AG04450 (cell line): ENCODE data around the genes MAF, DYNLRB2, C16orf46 and BCO1.

GRCh38 chr16:79307050-79307608 is 293.4 kb downstream of the MAF start:
- CAGE, long polyA plus RNA = no peak
- RRBS = no CpG with 5 or more reads among the region's 13 CpGs

GRCh38 chr16:79600113-79601023 is at the start of gene MAF:
Gene MAF (minus strand): TSS chr16:79600737.
- CAGE, long polyA plus RNA = no peak
- RRBS = 5% methylated on average over 33 of the region's 76 CpGs

DNA sequence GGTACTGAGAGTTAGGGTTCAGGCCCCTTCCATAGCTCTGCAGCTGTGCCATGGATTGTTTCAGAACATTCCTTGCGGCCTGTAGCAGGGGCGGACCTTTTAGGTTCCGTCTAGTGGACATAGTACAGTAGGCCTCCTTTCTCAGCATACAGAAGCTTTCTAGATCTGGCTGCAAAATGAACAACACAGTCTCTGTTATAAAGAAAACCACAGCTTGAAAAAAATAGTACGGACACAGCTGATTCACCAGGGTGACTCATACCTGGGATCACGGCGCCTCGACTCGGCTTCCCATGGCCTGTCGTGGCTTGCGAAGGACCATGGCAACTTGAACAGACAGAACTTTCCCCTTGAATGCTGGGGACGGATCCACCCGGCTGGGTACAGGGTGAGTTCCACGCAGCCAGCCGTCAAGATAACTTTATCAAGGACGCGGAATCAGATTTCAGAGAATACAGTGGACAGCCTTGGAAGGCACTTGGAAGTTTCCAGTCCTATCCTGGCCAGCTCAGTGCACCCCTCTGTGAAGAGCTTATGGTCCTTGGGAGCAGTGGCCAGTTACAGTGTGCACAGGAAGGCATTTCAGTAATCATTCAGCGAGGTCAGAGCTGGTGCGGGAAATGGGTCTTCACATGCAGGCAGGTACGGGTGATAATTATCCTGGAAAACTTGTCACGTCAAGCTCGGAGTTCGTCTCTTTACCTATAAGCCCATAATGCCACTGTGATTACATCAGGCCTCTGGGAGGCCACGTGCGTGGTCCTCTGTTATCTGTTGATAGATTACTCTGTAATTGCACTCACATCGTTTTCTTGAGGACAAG is 57.9 kb upstream of the MAF start:
- CAGE, long polyA plus RNA = no peak
- RRBS = no CpG with 5 or more reads among the region's 25 CpGs

DNA sequence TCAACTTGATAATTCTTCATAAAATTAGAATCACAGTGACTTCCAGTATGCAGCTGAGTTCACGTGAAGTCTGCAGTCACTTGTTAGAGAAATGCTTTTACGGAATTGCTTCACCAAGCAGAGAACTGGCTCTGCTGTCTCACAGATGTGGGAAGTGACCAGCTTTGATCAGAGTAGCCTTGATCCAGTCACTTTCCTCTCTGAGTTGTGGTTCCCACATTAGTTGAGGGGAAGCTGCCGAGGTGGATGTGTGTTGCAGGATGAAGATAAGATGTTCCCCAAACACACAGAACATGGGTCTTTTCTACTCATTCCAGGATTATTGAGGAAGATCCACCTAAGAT is 168.7 kb upstream of the MAF start:
- CAGE, long polyA plus RNA = no peak
- RRBS = no CpG with 5 or more reads among the region's 3 CpGs

GRCh38 chr16:80046392-80046750 is 445.8 kb upstream of the MAF start:
- CAGE, long polyA plus RNA = no peak
- RRBS = no CpG with 5 or more reads among the region's 2 CpGs

DNA sequence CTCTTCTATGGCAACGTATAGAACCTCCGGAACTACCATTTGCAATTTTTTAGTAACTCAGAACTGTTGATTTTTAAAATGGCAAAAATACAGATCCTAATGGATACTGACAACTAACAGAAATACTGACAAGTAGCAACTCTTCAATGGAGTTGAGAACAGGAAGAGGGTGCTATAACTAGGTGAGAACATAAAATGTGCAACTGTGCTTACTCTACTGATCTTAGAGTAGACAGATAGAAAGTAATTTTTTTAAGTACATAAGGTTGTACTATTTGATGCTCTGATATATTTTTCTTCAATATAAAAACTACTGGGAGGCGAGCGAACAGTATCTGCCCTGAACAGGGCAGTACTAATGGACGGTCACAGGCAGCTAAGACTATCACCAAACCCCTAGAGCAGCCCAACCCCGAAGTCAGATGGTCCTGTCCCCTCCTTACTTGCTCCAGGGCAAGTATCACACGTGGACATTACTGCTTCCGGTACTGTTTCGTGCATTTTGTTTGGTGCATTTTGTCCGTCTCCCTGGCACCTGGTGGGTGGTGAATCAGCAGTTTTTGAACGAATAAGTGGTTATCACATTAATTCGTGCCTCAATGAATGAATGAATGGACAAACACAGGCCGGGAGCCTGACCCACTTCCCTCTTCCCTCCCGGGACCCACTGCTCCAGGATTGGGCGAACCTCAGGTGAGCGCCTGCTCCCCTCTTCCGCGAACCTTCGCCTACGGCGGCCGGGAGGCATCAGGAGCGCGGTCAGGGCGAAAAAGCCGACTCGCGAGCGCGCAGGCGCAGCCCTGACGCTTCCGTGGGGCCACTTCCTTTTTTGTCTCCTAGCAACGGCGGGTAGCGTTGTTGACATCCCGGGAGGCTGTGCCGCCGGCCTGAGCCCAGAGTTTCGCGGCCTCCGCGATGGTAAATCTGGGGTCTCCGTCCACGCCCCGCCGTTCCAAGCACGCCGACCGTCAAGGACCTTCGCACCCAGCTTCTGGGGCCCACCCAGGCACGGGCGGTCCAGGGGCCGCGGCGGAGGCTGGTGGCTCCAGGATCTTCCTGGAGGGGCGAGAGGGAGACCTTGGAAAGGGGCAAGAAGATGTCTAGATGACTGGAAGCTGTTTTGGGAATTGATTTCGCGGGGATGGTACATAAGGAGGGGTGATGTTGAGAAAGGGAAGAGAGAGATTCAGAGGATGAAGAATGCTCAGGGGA is at the start of gene DYNLRB2:
Gene DYNLRB2, plus strand, starts transcription at position 832 of the 1,212 bp plus-strand sequence.
- CAGE, long polyA plus RNA = no peak
- RRBS = under 1% methylated on average over 8 of the region's 59 CpGs

DNA sequence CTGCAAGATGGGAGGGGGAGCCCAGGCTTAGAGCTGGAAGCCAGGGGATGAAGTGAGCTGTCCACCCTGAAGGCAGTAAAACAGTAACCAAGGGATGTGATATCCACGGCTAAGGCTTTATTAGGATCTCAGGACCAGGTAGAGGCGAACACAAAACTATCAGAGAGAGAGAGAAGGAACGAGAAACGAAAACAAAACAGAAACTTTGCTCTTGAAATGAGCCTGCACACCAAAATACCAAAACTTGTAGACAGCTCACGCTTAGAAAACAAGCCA is 116.0 kb downstream of the DYNLRB2 start:
- CAGE, long polyA plus RNA = no peak
- RRBS = no CpG with 5 or more reads among the region's 5 CpGs

- CAGE, long polyA plus RNA = no peak
Measured at GRCh38 chr16:80883169-80883374, 78.7 kb upstream of the CDYL2 start.

DNA sequence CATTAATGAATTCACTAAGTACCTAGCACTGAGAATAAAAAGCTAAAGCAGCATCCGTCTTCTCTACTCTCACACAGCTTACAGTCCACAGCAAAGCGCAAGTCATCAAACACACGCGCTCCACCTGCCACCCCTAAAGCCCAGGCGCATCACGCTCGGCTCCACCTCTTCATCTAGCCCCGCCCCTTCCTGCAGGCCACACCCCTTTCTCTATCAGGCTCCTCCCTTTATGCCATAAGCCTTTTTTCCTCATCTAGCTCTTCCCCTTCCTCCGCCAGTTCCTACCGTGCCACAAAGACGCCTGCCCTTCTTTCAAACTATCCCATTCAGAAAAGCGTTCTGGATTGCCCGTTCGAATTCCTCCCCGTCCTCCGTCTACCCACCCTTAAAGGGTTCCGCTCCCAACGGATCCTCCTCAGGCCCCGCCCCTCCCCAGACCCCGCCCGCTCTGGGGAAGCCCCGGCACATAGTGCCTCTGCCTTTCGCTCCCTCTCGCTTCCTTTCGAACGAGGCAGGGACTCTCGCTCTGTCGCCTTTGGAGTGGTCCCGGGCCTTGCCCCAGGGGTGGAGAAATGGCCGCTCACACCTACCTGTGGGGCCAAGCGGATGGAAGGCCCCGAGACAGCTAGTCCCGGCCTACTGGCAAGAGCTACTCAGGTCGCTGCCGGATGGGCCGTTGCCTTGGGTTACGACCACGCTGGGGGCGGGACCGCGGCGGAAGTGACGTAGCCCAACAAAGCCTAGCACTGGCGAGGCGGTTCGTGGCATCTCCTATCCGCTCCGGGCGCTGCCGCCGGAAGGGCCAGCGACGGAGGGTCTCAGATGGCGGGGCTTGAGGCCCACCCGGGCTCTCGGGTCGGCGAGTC is at the start of gene C16orf46:
Gene C16orf46, minus strand, starts transcription at position 693 of the 866 bp plus-strand sequence.
- CAGE, long polyA plus RNA = no peak
- RRBS = 2% methylated on average over 24 of the region's 58 CpGs

DNA sequence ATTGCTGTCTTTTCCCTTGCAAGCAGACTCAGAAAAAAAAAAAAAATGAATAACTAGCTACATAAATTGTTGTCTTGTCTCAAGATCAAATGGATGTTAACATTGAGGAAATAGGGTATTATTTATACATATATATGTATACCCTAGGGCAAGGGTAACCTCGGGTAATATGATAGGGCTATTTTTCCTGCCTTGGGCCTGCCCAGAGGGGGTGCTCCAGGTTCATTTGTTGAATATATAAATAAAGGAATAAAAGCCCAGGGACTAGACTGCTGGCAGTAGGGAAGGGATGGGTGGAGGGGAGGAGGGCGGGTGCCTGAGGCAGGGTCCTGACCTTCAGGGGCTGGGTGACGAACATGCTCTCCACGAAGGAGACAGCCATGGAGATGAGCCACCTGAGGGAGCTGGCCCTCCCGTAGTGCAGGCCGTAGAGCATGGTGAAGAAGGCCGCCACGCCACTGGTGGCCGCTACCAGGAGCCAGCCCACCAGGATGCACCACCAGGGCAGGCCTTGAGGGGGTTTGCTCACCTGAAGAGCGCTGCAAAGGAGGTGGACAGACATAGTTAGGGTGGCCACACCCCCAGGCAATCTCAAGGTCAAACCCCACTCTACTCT is 43.1 kb upstream of the GCSH start:
- CAGE, long polyA plus RNA = no peak
- RRBS = no CpG with 5 or more reads among the region's 10 CpGs

GRCh38 chr16:81237242-81237671 is 1.2 kb upstream of the BCO1 start:
- CAGE, long polyA plus RNA = no peak
- RRBS = no CpG with 5 or more reads among the region's 9 CpGs

DNA sequence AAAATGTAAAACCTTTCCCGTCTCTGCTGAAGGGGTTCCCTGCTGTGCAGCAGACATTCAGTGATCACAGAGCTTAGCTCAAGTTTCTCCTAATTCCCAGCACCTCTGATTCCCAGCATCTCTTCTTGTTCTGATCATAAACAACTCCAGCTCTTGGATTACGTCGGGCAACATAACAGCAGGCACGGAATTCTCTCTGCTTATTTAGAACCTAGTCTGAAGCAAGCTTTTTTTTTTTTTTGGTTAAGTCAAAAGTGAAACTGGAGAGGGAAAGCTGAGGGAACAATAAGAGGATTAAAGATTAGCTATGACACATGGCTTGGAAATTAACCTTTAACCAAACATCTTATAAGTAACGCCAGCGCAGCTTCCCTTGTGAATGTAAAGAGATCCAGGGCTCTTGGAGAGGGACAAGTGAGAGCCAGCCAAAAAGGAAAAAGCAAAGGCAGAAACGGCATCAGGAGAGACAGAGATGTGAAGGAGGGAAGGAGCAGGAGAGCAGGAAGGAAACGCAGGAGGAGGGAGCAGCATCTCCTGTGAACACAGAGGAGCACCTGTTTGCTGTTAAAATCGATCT is at the start of gene BCO1:
Gene BCO1, plus strand, starts transcription at position 376 of the 577 bp plus-strand sequence.
- CAGE, long polyA plus RNA = no peak
- RRBS = no CpG with 5 or more reads among the region's 9 CpGs

- CAGE, long polyA plus RNA = no peak
- RRBS = no CpG with 5 or more reads among the region's 16 CpGs
Measured at GRCh38 chr16:81313590-81314506, 914 bp upstream of the GAN start.

DNA sequence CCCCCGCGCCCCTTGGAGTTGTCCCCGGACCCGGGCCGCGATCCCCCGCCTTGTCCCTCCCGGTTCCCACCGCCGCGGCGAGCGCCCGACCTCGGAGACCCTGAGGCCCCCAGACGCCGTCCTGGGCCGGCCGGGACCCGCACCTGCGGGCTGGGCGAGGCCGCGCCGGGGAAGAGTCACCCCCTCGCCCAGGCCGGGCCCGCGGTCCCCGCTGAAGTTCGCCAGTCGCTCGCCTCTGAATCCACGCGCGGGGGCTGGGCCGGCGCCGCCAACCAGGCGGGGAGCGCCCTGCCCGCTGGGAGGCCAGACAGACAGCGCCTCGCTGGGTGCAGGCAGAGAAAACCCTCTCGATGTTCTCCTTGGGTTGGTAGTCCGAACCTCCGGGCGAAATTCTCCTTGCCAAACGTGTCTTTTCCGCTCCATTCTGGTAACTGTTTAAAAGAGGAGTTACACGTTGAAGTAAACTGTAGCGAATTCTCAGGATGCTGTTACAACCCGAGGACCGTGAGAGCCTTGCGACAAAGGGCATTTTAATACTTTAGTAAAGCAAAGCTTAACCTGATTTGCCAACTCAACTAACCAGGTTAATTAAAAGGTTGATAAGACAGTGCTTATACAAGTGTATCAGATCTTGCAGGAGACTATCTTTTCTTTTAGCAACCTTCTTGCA is 878 bp downstream of the GAN start:
- CAGE, long polyA plus RNA = no peak
- RRBS = 2% methylated on average over 29 of the region's 55 CpGs

- CAGE, long polyA plus RNA = no peak
- RRBS = no CpG with 5 or more reads among the region's 3 CpGs
Measured at GRCh38 chr16:81460507-81460795, 15.8 kb downstream of the CMIP start.

DNA sequence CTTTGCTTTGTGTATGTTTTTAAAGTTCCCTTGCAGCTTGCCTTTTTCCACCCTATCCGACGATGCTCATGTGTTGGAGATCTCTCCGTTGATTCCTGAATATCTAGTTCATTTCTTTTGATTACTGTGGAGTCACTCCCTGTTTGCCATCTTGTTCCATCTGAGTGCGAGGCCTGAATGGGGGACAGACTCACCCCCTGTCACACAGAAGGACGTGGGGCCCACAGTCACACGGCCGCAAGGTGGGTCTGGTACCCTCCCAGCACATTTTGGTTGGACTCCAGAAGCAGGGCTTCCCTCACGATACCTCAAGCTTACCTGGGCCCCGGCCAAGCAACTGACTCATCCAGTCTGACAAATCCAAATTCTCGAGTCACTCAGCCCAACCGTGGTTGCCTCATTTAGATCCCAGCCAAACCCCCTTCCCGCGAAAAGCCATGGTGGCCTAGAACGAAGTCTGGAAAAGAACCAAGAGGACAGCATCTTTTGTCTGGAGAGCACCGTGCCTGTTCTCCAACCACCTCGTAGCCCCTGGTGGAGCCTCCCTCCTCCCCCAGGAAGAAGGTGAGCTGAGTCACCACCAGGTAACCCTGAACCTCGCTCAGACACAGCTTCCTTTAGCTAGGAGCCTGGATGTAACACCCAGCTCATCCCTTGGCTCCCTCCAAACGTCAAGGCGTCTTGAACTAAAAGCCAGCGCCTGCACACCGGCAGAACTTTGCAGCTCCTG is 78.8 kb downstream of the CMIP start:
- CAGE, long polyA plus RNA = no peak
- RRBS = no CpG with 5 or more reads among the region's 21 CpGs

- CAGE, long polyA plus RNA = no peak
- RRBS = no CpG with 5 or more reads among the region's 13 CpGs
Measured at GRCh38 chr16:81625613-81626649, 153.2 kb upstream of the PLCG2 start.

DNA sequence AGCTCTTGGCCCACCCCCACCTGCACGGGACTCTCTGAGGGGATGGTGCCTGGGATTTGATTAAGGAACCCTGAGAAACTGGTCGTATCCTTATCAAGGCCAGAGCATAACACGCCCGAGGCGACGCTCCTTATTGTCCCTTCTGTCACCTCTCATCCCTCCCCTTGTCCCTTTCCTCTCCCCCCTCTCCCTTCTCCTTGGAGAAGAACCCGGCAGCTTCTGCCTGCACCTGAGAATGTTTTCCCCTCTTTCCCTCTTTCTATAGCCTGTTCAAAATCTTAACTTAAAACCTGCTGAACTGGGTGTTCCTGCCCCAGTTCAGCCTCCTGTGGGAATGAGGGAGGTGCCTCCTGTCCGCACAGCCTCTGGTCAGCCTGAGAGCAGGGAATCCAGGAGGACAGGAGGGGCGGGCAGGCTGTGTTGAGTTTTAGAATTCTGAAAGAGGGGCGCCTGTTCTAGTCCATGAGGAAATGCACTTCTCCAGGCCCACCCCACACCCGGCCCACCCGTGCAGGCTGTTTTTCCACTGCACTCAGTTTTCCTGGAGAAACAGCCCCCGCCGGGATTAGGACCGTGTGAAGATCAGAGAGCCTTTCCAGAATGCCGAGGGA is 140.6 kb upstream of the PLCG2 start:
- CAGE, long polyA plus RNA = no peak
- RRBS = 89% methylated on average over 5 of the region's 16 CpGs

DNA sequence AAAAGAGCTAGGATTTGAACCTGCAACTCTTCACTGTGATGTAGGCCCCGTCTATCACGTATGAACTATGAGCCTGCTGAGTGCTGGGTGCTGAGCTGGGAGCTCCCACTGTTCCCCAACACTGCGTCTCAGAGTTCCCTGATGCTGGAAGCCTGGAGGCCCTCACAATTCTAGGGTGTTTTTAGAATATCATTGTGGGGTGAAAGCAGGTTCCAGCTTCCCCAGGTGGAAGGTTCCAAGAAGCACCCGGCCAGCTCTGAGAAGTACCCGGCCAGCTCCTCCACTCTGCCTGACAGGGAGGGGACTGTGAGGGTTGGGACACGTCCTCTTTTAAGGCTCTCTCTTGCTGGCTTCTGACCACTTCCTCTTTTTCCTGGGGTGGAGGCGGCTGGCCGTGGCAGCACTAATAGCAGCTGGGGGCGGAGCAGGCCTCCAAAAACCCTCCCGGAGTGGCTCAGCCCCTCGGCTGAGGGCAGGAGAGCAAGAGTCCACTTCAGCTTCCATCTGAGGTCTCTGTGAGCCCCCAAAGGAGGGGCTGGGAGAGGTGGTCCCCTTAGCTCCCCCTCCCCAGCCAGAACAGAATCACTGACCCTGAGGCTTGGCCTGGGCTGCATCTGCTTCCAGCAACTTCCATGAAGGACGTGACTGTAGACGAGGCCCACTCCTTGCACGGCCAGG is 26.9 kb upstream of the PLCG2 start:
- CAGE, long polyA plus RNA = no peak
- RRBS = no CpG with 5 or more reads among the region's 14 CpGs

DNA sequence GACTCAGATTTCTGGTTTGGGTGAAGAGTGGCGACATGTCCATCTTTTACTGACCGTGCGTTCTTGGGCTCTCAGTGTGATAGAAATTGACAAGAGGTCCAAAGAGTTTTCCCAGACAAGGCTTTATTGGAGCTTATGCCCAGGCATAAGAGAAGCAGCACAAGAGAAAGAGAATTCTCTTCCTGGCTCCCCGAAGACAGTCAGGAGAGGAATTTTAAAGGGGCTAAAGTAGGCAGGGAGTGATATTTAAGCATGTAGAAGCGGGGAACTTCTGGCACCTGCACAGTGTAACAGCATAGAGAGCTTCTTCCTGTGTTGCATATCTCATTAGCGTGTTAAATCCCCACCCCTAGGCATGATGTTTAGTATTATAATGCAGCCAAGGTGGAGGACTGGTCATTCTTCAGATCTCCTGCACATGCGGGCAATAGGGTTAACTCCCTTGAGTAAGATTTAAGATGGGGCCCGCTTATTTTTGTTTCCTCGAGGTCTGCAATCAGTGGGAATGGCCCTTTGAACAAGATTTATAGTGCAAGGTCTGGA is 71.4 kb downstream of the PLCG2 start:
- CAGE, long polyA plus RNA = no peak
- RRBS = no CpG with 5 or more reads among the region's 9 CpGs